Cardiac atrium fibroblast (primary cell): ENCODE measurements around the genes MYBPHL and AMIGO1.

DNA sequence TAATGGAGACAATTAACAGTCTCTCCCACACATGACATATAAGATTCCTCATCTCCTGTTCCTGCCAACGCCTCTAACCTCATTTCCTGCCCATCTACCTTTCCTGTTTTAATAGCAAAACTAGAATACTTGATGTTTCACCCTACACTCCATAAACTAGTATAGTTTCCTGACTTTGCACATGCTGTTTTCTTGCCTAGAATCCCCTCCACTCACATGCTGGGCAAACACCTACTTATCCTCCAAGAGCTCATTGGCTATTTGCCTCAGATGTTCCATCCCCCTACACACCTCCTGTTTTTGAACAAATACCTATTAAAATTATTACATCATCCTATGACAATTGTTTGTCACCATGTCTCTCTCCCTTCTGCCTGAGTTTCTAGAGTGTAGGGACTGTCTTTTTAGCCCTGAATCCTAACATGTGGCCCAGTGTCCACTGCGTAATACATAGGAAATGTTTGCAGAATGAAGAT lies 117.1 kb downstream of the SLC25A24 start:
- RAMPAGE, long total RNA = no peak

DNA sequence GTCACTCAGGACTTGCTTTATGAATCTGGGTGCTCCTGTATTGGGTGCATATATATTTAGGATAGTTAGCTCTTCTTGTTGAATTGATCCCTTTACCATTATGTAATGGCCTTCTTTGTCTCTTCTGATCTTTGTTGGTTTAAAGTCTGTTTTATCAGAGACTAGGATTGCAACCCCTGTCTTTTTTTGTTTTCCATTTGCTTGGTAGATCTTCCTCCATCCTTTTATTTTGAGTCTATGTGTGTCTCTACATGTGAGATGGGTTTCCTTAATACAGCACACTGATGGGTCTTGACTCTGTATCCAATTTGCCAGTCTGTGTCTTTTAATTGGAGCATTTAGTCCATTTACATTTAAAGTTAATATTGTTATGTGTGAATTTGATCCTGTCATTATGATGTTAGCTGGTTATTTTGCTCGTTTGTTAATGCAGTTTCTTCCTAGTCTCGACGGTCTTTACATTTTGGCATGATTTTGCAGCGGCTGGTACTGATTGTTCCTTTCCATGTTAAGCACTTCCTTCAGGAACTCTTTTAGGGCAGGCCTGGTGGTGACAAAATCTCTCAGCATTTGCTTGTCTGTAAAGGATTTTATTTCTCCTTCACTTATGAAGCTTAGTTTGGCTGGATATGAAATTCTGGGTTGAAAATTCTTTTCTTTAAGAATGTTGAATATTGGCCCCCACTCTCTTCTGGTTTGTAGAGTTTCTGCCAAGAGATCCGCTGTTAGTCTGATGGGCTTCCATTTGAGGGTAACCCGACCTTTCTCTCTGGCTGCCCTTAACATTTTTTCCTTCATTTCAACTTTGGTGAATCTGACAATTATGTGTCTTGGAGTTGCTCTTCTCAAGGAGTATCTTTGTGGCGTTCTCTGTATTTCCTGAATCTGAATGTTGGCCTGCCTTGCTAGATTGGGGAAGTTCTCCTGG lies 34.4 kb downstream of the SLC25A24 start:
- RAMPAGE, long total RNA = no peak

DNA sequence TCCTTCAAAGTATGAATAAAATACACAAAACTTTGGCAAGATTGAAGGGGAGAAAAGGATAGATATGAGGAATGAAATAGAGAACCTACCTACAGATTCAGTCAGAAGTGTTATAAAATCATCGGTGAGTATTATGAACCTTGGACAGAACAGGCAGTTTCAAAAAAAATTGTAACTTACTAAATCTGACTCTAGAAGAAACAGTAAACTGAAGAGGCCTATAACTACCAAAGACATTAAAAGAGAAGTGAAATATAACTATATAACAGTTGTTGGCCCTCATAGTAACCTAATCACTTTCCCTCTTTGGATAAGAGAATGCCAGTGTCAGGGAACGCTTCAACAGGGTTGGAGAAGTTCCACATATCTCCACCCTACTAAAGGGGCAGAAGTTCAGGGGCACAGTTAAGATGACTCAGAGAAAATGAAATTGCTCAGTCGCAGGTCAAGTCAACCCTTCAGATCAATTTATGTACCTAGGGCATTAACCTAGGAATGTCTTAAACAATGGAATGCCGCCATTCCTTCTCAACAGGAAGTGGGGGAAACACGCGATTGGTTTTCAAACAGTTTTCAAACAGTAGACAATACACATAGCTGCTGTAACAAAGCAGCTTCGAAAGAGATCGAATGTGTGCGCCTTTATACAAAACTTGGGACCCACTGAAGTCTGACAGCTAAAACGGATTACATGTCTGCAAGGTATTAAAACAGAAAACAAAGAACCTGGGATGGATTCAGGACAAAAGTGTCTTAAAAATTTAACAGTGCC lies 1.0 kb downstream of the SLC25A24 start:
- RAMPAGE, long total RNA = no peak

GRCh38 chr1:108560699-108561604 lies 1.1 kb downstream of the EEIG2 start:
- RAMPAGE, long total RNA = no peak

- RAMPAGE, long total RNA = no peak
Measured at GRCh38 chr1:108590919-108591377, 31.0 kb downstream of the EEIG2 start.

GRCh38 chr1:108621913-108622519 lies 38.9 kb downstream of the HENMT1 start:
- RAMPAGE, long total RNA = no peak

- RAMPAGE, long total RNA = no peak
Measured at GRCh38 chr1:108699107-108700042, 7.3 kb downstream of the PRPF38B start.

GRCh38 chr1:108888784-108889447 lies 12.1 kb downstream of the GPSM2 start:
- RAMPAGE, long total RNA = no peak

DNA sequence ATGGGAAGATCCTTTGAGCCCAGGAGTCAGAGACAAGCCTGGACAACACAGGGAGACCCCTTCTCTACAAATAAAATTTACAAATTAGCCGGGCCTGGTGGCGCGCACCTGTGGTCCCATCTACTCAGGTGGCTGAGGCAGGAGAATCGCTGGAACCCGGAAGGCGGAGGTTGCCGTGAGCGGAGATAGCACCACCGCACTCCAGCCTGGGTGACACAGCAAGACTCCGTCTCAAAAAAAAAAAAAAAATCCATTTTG lies 717 bp downstream of the CLCC1 start:
- RAMPAGE, long total RNA = no peak

- RAMPAGE, long total RNA = no peak
Measured at GRCh38 chr1:109257496-109258165, 8.3 kb downstream of the CELSR2 start.

GRCh38 chr1:109269726-109270366 lies 13.1 kb downstream of the PSRC1 start:
- RAMPAGE, long total RNA = no peak

DNA sequence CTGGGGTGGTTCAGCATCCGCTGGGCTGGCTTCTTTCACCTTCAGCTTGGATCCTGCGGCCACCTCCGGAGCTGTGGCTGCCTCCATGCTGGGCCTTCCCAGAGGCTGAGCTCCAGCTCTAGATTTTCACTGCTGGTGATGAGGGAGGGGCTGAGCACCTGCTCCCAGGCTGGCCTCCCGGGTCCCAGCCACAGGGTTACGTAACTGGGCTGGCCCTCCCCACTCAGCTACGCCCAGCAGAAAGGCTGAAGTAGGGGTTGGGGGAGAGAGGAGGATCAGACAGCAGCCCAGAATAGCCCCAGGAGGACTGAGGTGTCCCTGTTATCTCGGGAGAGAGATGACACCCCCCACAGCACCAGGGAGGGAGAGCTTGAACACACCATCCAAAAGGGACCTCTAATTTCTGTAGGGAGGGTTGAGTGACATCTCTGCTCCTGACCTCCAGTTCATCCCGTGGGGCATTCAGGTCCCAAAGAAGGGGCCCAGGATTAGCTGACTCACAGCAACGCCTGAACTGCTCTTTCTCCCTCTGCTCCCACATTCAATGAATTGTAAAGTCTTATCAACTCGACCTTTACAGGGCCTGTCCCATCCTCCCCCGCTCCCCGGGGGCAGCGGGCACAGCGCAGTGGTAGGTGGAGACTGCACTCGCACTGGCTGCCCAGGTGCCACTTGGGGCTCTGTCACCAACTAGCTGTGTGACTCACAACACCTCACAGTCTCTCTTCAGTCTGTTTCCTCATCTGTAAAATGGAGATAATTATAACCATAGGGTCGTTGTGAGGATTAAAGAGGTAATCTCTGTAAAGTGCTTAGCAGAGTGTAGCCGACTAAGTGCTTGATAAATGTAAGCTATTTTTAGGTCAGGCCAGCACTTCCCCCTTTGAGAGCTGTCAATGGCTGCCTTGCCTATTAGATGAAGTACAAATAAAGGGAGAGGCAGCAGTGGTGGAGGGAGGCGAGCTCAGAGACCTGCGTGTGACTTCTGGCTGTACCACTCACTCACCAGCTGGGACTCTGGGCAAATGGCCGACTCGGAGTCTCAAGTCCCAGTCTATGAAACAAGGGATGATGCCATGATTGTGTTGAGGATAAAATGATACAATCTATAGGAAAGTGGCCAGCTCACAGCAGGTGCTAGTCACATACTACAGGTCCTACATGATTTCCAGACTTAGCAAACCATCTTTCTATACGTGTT lies at the start of gene MYBPHL:
TSS of gene MYBPHL (minus strand) at position 107 of the 1,201 bp plus-strand sequence.
- RAMPAGE, long total RNA = no peak

DNA sequence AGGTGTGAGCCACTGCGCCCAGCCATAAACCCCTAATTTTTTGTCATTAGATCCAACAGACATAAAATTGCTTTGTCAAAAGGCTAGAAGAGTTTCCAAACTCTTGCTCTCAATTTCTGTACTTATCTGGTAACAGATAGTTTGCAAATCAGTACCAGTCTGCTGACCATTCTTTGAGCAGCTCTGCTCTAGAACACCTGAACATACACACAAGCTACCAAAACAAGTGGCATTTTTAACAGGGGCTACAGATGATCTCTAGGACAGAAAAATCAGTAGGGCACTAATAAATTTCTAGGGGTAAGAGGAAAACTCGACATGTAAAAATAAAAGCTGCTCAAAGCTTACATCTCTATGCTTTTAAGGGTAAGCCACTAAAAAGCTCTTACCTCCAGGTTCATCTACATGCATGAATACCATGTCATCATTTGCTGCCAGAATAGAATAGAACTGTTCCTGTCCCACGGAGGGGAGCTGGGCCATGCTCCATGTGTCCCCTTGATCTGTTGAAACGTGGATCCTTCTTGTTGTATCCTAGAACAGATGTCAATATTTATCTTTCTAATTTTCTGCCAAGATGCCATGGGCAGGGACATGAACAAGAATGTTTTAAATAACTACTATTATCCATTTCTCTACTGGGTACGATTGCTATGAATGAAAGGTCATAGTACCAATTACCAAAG lies 35.0 kb upstream of the MYBPHL start:
- RAMPAGE, long total RNA = no peak

GRCh38 chr1:109389748-109390673 lies 7.7 kb downstream of the SORT1 start:
- RAMPAGE, long total RNA = no peak

GRCh38 chr1:109509446-109510164 lies at the start of gene AMIGO1:
Gene AMIGO1 (minus strand): TSS chr1:109509727.
- RAMPAGE, long total RNA = no peak

DNA sequence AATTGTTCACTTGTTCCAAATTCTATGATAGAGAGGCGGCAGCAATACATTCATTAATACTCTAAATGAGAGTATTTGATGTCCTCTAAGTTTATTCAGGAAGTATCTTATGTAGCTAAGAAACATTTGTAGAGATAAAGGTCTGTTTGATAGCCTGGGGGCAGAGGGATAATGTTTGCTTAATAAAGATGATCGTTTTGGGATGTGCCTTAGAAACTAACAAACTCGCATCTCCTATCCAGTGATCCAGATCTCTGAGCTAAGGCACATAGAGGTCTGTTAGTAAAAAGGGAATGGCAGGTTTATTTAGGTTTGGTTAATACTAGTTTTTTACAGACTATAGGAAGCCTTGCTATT lies 17.2 kb downstream of the GNAT2 start:
- RAMPAGE, long total RNA = no peak

GRCh38 chr1:109766075-109766600 lies 2.4 kb upstream of the EPS8L3 start:
- RAMPAGE, long total RNA = no peak

- RAMPAGE, long total RNA = no peak
Measured at GRCh38 chr1:109786430-109787131, 22.9 kb upstream of the EPS8L3 start.

- RAMPAGE, long total RNA = no peak
Measured at GRCh38 chr1:109791977-109792611, 28.4 kb upstream of the EPS8L3 start.

- RAMPAGE, long total RNA = no peak
Measured at GRCh38 chr1:109923048-109923677, 12.5 kb downstream of the CSF1 start.